PC-3 (cell line): ENCODE measurements around a stretch of chr7.

- RAMPAGE, long total RNA = no peak
Measured at GRCh38 chr7:24708880-24709520, 48.3 kb downstream of the GSDME start.

- RAMPAGE, long total RNA = no peak
Measured at GRCh38 chr7:24728585-24729061, 28.6 kb downstream of the GSDME start.

DNA sequence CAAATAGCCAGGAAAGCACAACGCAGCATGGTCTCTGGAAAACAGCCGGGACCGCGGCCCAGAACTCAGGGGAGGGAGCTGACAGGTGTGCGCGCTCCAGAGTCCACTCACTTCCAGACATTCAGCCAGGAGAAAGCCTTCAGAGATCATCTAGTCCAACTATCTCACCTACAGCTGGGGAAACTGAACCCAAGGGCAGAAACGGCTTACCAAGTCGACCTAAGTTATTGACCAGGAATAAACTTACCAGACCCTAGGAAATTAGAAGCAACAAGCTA lies 16.4 kb downstream of the GSDME start:
- RAMPAGE, long total RNA = no peak

DNA sequence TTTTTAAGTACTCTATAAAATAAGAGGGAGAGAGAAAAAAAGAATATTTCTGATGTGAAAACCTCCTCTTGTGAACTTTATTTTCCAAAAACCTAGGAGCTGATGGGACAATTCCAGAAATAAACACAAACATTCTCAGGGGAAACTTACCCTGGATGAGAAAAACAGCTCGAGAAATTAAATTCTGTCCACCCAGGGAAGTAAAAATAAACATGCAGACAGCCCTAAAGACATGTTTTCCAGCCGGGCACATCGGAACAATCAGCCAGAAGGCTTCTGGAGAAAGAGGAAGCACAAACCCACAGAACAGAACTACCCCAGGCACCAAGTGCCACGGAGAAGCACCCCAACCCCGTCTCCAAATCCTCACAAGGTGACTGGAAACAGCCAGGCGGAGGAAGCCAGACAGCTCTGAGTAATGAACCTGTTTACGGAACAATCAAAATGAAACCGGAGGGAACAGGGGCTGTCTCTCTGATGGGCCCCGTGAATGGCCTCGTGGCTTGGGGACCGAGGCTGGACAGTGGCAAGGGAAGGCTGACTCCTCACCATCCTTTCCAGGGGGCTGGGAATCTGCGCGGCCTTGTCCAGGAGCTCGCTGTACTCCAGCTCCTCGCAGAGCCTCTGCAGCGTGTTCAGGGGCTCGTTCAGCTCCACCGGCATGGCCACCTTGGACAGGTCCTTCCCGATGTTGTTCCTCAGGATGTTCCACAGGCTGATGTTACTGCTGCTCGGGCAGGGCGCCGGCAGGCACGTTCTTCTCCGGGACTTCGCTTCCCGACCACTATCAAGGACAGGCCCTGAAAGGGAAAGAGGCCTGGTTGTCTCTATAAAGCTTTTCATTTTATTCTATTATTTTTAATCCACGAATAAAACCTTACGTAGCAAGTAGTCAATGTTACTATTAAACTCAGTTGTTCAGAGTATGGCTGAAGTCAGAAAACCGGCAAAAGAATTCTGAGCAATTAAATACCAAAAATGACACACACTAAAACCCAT lies 77.0 kb upstream of the GSDME start:
- RAMPAGE, long total RNA = no peak

DNA sequence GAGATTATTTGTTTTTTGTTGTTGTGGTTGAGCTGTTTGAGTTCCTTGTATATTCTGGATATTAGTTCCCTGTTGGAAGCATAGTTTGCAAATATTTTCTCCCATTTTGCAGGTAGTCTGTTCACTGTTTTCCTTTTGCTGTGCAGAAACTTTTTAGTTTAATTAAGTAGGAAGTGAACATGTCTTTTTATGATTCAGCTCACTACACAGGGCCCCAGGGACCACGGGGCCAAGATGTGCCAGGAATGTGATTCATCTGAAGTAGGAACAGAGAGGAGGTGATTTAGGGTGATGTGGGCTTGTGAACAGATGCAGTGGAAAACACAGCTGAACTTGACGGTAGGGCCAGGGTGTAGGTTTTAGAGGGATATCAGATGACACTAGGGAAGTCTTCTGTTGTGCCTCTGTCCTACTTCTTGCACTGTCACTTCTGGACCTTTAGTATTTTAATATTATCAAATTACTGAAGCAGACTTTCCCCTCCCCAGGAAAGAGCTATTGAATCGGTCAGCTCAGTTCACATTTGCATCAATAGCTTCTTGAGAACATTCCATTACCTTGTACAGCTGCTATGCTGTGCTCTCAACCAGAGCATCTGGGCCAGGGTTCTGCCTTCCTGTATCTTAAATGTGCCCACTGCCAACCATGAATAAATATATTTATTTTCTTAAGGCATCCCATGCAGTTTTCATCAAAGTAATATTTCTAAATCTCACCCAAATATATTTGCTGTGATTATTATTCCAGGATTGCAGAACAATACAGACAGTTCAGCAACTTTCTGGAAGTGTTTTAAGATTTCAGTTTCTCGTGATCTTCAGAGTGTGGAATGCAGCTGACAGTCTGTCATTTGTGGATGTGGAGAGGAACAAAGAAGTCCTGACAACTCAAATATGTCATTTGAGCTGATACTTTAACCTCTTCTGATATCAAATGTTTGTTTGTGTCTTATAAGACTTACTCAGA lies 96.8 kb downstream of the OSBPL3 start:
- RAMPAGE, long total RNA = no peak

DNA sequence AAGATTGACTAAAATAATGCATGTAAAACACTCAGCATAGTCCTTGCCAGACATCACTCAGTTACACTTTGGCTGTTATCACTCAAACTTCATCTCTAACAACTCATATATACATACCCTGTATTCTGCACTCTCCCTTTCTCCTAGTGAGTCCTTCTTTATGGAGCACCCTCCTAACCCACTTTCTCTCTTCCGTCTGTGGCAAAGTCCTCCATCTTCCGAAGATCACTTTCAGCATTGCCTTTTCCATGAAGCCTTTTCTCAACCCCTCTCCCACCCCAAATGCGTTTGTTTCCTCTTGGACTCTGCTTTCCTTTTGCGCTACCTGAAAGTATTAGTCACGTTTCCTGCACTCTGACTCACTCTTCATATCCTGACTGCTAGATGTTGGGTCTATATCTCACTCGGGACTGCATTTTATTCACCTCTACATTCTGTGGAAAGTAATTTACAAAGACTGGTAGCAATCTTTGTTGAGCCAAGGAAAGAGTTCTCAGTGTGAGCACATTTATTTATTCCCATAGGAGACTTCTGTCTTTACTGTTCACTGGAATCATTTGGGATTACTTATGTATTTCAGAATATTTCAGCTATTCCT lies 72.4 kb downstream of the OSBPL3 start:
- RAMPAGE, long total RNA = no peak

DNA sequence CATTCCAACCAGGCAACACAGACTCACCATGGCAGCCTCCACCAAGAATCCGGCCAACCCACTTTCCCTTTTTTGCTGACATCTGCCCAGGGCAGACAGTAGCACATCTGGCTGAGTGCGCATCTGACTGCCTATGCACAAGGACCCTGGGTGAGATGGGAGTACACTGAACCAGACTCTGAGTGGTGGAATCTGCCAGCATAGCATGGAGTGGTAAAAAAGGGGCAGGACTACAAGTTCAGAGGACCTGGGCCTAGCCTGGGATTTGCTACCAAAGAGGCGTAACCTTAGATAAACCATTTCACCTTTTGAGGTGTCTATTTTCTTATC lies 16.6 kb downstream of the OSBPL3 start:
- RAMPAGE, long total RNA = no peak

- RAMPAGE, long total RNA = no peak
Measured at GRCh38 chr7:24970780-24971257, 9.2 kb downstream of the OSBPL3 start.

DNA sequence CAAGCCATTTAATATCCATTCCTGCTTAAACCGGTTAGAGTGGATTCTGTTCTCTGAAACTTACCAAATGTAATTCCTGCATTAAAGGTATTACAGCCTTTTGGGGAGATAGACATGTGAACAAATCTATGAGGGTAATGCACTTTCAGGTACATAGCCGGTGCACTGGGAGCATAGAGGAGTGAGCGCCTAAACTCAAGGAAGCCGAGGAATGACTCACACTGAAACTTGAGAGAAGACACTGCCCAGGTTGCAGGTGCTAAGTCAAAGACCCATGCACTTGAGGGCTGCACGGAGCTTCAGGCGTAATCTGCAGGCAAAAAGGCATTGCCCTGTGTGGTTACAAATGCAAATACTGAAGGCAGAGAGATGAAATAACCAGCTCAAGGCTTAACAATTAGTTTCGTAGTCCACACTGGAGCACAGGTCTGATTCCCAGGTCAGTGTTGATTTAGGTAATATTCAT lies 51.0 kb upstream of the OSBPL3 start:
- RAMPAGE, long total RNA = no peak

DNA sequence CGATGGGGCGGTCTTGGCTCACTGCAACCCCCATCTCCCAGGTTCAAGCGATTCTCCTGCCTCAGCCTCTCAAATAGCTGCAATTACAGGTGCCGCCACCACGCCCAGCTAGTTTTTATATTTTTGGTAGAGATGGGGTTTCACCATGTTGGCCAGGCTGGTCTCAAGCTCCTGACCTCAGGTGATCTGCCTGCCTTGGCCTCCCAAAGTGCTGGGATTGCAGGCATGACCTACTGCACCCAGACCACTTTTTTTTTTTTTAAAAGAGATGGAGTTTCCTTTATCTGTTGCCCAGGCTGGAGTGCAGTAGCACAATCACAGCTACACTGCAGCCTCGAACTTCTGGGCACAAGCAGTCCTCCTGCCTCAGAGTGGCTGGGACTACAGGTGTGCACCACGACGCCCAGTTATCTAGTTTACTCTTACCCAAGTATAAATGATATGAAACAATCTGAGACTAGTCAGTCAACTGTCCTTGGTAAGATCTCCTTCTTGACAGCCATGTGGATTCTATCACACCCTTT lies 5.7 kb downstream of the CYCS start:
- RAMPAGE, long total RNA = no peak

DNA sequence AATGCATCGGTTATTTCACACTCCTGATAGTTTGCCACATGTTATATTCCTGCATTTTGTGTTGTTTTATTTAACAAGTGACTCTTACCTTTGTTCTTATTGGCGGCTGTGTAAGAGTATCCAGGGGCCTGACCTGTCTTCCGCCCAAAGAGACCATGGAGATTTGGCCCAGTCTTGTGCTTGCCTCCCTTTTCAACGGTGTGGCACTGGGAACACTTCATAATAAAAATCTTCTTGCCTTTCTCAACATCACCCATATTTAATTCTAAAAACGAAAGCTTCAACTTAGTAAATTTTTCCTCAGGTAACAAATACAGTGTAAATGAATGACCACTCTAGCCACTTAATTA lies 1.2 kb downstream of the CYCS start:
- RAMPAGE, long total RNA = no peak

DNA sequence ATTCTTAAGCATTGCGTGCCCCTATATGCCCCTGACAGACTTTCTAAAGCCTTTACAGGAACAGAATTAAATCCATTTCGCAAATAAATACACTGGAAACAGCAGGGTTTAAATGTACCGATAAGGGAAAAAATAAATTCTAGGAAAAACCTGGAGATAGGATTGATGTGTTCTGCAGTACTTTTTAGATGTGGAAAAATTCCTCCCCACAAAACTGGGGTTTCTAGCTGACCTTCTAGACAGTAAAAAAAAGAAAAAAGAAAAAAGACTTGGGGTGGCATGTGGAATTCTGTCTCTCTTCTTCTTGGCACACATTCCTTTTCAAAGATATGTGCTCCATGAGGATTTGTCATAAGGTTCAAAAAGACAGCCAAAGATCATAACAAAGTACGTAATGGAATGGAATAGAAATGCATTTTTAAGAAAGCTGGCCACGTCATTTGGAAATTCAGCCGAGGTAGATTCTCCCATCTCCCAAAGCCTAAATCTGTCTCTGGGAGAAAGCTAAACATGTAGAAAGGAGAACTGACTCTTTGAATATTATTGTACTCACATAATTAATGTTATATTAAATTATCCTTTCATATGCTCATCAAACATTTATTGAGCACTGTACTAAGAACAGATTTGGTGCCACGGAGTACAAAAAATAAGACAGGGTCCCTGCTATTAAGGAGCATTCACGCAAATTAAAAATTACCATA lies 381.4 kb upstream of the NFE2L3 start:
- RAMPAGE, long total RNA = no peak

DNA sequence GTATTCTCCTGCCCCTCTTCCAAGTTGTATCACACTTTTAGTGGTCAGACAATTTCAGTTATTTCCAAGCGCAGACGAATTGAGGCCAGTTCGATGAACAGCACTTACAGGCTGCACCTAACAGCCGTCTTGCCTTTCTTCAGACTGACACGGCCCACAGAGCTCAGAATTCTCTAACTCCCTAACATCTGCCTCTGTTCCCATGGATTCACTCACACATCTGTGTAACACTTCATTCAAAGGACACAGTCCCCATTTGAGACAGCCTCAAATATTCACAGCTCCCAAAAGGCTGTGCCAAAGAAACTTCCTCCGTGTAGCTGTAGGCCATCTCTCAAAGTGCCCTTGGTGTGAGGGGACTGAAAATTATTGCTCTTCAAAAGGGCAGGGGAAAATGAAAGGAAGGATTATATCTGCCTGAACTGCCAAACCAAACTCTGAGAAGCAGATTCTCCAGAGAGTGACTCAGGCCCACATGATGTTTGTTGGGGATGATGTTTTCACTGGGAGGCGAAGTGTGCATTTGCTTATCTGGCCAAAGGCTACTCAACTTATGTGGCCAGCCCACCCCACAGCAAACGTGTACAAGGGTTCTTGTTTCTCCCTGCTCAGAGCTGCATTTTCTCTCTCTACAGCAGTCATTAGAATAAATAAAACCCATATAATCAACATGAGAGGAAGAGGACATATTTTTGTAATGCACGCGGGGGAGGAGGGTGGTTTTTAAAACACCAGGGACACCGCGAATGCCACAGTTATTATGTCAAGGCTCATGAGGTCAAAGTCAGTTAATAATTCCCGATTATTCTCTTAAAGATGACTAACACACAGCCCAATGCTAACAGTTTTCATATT lies 302.4 kb upstream of the NFE2L3 start:
- RAMPAGE, long total RNA = no peak

DNA sequence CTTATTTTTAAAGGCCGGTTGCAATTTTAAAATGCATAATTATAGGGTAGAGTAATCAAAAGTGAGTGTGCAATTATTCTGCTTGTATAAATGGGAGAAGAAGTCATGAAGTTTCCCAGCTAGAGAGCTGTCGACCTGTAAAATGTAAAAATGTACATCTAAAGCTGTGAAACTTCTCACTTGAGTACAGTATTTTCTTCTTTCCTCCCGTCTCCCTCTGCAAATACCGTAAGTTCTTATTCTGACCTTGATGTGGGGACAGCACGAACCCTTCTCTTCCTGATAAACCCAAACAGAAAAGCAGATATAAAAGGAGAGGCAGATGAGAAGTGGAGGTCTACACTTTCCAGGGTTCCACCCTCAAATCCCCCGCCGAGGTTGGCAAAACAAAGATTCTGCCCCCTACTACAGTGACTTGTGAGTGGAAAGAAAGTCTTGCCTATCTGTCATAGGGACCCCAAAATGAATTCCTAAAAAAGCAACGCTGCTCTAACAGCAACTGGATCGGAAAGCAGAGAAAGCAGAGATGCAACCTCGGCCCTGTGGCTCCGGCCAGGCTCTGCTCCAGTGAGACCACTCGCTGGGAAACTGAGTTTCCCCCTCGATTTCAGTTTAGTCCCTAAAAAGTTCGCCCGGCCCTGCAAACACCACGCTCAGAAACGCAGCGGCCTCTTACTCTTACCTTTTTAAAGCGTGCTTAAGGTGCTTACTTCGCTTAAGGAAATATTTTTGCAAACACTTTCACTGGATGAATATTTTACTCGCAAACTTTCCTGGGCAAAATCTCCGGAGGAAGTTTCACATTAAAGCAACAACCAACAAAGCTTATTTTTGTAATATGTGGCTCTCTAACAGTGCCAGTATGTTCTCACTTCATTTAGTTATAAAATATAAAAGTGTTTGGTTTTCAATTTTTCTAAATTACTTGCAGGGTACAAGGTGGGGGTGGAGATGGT lies 298.0 kb upstream of the NFE2L3 start:
- RAMPAGE, long total RNA = no peak

DNA sequence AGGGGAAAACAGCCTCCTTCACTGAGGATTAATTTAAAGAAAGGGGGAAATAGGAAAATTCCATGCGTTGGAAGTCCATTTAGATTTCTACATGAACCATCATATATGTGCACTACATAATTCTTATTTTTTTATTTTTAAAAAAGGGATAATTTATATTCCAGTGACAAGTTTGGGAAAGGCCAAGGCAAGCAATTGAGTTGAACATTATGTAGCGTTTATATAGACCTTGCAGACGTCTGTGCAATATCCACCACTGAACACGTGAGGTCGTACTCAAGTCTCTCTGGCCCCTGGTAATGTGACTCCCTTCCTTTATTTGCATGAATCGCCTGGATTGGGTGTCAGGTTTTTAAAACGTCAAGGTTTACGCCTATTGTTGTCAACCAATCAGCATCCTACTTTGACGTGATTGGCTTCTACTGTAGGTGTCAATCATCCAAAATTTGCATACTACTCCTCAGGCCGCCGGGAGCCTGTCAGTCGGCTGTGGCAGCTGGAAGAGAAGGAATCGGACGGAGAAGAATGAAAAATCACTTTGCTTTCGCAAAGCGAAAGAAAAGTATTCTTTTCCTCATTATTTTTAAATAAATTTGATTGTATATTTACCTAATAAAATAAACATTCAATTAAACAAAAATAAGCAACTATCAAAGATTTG lies 297.0 kb upstream of the NFE2L3 start:
- RAMPAGE, long total RNA = no peak

GRCh38 chr7:25947612-25948838 lies 204.0 kb upstream of the NFE2L3 start:
- RAMPAGE, long total RNA = no peak

- RAMPAGE, long total RNA = no peak
Measured at GRCh38 chr7:25949466-25950171, 202.4 kb upstream of the NFE2L3 start.

DNA sequence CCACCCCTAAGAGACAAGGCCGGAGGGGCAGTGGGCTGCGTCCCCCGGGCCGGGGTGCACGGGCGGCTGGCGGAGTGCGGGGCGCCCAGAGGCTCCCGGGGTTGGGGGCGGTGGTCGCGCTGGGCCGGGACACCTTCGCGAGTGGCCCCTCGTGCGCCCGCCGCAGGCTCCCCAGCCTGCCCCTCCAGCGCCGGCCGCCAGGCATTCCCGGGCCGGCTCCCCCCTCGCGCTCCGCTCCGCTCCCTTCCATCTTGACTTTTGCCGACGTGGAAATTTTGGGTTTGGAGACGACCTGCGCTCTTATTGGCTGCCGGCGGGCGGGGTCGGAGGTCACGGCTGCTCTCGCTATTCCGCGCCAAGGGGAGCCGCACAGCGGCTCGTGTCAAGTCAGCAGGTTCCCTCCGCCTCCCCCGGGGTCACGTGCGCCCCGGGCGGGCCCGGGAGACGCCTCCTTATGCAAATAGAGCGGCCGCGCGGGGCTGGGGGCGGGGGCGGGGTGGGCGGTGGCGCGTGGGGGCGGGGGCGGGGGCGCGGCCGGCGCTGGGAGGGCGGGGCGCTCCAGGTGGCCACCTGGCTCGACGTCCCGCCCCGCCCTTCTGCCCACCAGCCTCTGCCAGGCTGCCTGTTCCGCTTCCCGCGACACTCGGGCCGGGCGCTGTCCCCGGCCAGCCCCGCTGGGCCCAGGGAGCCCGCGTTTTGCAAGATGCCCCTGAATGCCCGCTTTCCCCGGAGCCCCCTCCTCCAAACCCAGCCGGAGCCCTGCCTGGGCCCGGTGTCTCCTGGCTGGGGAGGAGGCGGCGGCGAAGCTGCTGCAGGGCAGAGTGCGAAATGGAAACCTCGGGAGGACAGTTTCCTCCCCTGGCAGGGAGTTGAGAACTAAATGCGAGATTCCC lies 200.9 kb upstream of the NFE2L3 start:
- RAMPAGE, long total RNA = no peak

DNA sequence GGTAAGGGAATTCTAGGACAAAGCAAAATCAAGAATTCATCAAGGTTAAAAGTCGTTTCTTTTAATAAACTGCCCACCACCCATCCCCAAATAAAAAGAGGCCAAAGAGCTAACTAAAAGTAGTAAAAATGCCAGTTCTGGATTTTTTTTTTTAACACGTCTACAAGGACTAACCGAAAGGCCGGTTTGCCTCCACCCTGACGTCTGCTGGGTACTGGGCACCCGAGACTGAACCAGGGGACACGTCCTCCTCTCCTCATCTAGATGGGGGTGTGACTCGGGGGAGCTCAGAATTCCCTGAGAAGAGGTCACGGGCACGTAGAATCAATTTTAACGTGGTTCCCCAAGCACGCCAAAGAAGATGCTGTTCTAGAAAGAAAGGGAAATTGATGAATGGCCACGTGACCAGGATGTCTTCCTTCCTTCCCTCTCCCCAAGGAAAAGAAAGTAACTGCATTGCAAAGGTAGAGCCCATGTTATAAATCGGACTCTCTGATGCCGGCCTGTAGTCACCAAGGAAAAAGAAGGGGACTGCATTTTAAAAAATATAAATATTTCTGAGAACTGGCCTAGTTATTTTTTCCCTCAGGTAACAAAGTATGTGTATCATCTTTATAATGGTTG lies 200.1 kb upstream of the NFE2L3 start:
- RAMPAGE, long total RNA = no peak

- RAMPAGE, long total RNA = no peak
Measured at GRCh38 chr7:26185130-26185496, 15.4 kb downstream of the HNRNPA2B1 start.